ENCODE results near the genes FCN2 and GLT6D1.

GRCh38 chr9:134382489-134383027 is 56.3 kb downstream of the RXRA start:
- PRO-cap, result no peak

DNA sequence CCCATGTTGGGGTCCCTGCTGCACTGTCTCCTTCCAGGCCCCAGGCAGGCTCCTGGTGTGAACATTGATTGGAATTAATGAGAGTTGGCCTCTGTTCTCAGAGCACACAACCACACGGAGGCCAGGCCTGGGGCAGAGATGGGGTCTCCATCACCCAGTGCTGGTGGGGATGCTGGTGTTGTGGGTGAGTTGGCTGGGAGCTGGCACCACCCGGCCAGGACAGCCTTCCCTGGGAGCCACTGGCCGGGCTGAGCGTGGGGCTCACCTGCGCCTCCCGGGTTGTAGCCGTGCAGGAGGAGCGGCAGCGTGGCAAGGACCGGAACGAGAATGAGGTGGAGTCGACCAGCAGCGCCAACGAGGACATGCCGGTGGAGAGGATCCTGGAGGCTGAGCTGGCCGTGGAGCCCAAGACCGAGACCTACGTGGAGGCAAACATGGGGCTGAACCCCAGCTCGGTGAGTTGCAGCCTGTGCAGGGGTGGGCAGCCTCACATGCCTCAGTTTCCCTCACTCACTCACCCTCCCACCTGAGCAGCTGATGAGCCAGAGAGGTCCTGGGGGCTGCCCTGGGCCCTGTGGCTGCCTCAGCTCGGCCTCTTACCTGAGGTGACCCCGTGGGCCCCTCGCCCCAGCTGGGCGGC is 90.7 kb downstream of the RXRA start:
- PRO-cap, result no peak

DNA sequence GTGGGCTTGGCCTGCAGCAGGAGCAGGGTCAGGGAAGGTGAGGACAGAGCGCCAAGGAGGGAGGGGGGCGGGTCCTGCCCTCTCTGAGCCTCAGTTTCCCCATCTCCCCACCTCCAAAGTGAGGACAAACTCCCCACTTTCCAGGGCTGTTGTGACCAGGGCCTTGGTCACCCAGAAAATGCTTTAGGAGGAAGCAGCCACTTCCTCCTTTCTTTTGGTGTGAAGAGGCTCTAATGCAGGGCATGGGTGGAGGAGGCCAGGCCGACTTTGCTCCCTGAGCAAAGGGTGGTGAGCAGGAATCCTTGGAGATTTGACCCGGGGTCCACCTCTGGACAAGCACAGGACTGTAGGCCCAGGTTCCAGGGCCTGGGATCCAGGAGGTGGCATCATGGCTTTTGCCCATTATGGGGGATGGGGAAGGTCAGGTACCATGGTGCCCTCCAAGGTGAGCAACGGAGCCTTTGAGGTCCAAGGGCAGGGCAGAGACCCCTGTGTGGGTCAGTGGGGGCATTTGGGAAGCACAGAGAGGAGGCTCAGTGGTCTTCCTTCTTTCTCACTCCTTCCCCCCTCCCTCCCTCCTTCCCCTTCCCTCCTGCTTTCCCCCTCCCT is 117.6 kb downstream of the RXRA start:
- PRO-cap, result no peak

- PRO-cap, result no peak
These were observed 653 bp upstream of the COL5A1 start for GRCh38 chr9:134640909-134641390.

DNA sequence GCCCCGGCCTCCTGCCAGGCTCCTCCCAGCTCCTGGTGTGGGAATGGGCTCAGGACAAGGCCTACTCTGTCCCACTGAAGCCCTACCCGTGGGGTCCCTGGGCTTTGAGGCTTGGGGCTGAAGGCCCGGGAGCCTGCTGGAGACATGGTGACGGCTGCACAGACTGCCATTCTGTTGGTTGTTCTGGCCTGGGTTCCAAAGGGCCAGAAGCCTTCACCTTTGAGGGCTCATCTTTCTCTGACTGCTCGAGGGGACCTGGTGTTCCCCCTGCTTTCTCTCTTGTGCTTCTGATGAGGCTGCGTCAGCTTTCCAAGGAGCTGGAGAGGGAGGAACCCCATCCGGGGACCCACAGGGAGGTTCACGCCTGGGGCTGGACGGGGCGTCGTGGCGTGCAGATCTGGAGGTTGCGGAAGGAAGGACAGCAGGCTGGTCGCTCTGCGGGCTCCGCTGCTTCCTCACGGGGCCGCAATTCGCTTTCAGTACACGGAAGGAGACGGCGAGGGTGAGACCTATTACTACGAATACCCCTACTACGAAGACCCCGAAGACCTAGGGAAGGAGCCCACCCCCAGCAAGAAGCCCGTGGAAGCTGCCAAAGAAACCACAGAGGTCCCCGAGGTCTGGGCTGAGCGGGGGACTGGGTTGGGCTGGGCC is 86.7 kb downstream of the COL5A1 start:
- PRO-cap, result bidirectional peak, plus-strand start at position 479 of the sequence, minus-strand start at position 281 of the sequence

GRCh38 chr9:134750466-134751218 is 109.0 kb downstream of the COL5A1 start:
- PRO-cap, result no peak

DNA sequence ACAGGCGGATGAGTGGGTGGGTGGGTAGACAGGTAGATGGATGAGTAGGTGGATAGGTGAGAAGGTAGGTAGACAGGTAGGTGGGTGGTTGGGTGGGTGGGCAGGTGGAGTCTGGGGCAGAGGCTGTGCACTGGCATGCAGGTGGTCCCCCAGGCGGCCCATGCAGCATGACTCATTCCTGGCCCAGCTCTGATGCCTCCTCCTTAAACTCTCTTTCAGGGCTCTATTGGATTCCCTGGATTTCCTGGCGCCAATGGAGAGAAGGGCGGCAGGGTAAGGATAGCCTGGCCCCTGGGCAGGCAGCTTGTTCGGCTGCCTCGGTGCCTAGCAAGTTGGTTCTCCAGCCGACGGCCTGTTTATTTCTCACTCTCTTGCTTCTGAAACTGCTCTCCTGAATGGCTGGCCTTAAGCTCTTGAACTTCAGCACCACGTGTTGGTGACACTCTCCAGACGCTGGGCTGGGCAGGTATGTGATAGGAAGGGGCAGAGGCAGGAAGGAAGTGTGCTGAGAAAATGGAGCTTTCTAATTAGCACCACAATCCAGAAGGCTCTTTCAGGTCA is 91.6 kb upstream of the FCN2 start:
- PRO-cap, result bidirectional peak, plus-strand start at position 503 of the sequence, minus-strand start at position 379 of the sequence

DNA sequence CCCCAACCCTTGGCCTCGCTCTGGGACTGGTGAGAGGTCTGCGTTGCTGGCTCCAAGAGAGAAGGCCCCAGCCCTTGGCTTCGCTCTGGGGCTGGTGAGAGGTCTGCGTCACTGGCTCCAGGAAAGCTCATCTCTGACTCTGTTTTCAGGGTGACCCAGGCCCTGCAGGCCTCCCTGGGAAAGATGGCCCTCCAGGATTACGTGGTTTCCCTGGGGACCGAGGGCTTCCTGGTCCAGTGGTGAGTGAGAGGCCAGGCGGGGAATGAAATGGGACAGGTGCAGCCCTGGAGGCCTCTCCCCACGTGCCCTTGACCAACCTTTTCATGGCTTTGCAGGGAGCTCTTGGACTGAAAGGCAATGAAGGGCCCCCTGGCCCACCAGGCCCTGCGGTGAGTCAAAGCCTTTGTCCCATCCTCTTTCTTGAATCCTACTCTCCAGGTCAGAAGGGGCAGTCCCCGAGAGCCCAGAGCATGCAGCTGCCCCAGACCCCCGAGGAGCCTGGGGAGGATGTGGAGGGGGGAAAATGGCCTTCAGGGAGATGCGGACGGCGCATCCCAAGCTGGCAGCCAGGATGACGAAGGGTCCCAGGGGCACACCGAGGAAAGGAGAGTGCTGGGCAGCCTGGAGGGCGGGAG is 75.7 kb upstream of the FCN2 start:
- PRO-cap, result no peak

DNA sequence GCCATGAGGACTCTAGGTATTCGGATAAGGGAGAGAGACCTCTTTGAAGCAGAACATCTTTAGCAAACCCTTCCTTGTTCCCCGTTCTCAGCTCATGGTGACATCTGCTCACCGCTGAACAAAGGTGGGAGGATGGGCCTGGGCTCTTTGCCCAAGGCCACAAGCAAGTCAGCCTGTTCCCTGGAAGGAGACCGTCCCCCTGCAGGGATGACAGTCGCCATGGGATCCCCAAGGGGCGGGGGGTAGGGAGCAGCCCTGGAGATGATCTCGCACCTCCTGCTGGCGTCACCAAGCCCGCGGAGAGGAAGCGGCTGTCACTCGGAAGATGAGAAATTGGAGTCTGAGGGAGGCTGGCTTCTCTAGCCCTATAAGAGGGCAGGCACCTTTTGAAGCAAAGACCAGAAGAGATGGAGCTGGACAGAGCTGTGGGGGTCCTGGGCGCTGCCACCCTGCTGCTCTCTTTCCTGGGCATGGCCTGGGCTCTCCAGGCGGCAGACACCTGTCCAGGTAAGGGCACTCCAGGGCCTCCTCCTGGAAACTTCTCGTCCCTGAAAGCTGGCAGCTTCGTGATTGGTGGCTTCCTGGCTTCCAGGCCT is at the start of gene FCN2:
Gene FCN2, plus strand, starts transcription at position 396 of the 596 bp plus-strand sequence.
- PRO-cap, result no peak

GRCh38 chr9:134944417-134944991 is 26.8 kb upstream of the FCN1 start:
- PRO-cap, result bidirectional peak, plus-strand start at chr9:134944648, minus-strand start at chr9:134944647

DNA sequence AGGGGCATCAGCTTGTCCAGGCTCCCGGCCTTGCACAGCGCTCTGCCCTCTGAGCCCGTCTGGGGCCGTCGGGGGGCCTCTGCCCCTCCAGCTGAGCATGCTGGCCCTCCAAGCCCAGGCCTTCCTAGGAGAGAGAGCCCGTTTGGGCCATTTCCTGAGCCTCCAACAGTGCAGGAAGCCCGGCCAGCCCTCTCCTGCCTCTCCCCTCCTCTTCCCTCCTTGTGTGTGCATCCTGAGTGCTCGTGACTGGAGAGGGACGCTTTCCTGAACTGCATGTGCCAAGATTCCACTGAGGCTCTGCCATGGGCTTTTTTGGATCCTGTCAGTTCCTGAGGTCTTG is 15.5 kb downstream of the OLFM1 start:
- PRO-cap, result no peak

GRCh38 chr9:135255262-135255989 is 168.0 kb downstream of the OLFM1 start:
- PRO-cap, result no peak

DNA sequence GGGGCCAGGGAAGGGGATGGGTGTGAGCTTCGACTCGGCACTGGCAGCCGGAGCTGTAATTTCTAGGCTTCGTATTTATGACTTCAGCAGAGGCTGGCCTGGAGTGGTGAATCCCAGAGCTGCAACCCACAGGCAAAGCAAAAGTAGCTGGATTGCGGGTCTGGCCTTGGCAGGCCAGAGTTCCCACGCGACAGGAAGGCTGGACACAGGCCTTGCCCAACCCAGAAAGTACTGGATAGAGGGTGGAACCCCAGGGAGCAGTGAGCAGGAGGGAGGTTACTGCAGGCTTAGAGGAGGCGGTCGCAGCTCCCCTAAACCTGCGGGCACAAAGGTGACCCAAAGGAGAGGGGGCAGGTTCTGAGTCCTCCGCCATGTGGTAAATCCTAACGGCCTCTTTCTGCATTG is 126.2 kb upstream of the PPP1R26 start:
- PRO-cap, result no peak

DNA sequence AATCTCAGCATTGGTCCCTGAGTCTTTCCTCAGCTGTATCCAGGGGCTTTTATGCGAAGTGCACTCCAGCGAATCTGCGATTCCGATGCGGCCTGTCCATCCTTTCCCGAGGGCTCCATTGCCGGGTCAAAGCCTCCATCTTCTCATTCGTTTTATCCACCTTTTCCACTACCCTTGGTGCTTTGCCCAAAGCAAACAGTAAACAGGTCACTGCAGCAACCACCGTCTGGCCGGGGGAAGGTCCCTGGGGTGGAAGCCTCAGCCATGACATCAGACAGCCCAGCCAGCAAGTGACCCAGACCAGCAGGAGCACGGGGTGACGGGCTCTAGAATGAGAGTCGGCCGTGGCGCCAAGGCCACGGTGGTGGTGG is 14.5 kb upstream of the PPP1R26 start:
- PRO-cap, result no peak

DNA sequence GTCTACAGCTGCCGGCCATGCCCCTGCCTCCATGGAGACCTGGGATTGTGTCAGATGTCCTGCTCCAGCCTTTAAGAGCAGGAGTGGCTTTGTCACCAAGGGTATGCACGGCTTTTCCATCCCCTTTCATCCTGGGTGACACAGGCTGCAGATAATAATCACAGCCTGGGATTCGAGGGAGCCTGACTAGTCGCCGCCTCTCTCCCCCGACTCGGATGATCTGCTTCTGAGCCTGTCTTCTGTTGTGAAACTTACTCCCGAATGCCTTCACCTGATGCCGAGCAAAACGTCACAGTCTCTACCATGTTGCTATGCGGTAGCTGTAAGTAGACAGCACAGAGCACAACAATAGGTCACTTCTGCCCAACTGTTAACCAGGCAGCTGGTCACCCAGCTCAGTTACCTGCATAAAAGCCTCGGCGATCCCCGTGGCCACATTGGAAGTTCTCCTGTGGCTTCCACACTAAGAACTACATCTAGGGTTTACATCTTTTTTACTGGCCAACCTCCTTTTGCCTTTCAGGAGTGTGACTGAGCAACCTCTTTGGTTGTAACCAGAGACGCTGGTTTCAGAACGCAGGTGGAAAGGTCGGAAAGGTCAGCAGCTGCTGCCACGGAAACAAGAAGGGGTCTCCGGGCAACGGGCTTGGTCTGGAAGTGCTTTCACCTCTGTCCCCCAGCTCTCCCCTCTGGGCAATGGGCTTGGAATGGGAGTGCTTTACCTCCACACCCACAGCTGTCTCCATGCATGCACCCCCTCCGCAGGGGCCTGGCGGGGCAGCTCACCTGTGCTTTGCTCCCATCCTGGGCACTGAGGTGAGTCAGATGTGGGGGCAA is 7.7 kb upstream of the PPP1R26 start:
- PRO-cap, result no peak

DNA sequence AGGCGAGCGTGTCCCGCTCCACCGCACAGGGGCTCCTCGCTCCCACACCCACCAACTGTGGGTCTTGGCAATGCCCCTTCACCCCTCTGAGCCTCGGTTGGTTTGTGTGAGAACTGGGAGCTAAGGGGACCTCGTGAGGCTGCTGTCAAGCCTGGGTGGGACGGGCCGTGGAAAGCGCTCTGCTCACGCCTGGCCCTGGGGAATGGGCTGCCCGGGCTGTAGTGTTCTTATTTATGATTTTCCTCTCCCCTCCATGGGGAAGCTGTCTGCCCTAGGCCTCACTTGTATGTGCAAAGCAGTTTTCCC is 7.1 kb downstream of the MRPS2 start:
- PRO-cap, result no peak

DNA sequence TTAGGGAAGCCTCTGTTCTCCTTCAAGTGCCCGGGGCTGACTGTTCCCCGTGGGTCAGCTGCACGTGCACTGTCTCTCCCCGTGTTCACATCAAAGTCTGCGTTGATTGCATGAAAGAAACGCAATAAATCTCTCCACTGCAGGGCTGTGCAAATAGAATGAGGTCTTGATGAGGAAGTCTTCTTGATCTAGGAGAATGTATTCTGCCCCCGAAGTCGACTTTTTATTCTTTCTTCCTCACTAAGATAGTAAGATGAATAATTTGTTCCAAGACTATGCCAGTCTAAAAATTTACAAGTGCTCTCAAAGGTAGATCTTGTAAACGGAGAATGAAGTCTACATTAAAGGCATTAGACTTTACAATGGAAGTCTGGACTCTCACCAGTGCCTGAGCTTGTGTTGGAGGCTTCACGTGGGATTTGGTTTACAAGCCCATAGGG is at the start of gene GLT6D1:
Gene GLT6D1, minus strand, starts transcription at position 198 of the 440 bp plus-strand sequence.
- PRO-cap, result no peak

- PRO-cap, result no peak
These were observed 398 bp upstream of the KCNT1 start for GRCh38 chr9:135701618-135701956.

- PRO-cap, result no peak
These were observed 42.0 kb downstream of the KCNT1 start for GRCh38 chr9:135743798-135744482.

DNA sequence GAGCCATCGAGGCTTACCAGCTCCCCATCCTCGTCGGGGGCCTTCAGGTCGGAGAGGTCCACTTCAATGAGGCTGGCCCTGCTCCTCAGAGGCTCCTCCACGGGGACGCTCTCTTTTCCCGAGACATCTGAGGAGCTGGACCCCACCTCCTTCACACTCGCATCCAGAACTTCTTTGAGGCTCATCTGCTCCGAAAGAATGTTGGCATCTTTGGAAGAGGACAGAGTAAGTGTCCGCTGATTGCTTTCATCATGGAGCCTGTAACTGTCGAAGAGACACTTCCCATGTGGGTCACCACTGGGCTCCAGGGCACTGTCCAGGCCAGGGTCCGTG is 86.5 kb downstream of the CAMSAP1 start:
- PRO-cap, result no peak